Lower leg skin (tissue), 2 donors: ENCODE measurements around a stretch of chr9.

GRCh38 chr9:38621649-38621838 is 1.1 kb upstream of the ANKRD18A start:
- PRO-cap: no peak
- RAMPAGE, long total RNA, 2 experiments: no peak in any of the 2 experiments

- PRO-cap: no peak
- RAMPAGE, long total RNA, 2 experiments: no peak in any of the 2 experiments
Measured at GRCh38 chr9:39874108-39874289, 518.5 kb downstream of the SPATA31A1 start.

DNA sequence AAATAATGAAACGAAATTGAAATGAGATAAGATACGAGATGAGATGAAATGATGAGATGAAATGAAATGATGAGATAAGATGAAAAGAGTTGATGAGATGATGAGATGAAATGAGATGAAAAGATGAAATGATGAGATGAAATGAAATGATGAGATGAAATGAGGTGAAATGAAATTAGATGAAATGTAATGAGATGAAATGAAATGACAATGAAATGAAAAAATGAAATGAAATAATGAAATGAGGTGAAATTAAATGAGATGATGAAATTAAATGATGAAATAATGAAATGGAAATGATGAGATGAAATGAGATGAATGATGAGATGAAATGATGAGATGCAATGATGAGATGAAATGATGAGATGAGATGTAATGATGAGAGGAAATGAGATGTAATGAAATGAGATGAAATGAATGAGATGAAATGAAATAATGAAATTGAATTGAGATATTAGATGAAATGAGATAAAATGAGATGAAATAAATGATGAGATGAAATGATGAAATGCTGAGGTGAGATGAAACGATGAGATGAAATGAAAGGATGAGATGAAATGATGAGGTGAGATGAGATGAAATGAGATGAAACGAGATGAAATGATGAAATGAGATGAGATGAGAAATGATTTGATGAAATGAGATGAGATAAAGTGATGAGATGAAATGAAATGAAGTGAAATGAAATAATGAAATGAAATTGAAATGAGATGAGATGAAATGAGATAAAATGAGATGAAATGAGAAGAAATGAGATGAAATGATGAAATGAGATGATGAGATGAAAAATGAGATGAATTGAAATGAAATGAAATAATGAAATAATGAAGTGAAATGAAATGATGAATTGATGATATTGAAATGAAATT is 527.2 kb downstream of the FOXD4L6 start:
- PRO-cap: no peak
- RAMPAGE, long total RNA, 2 experiments: no peak in any of the 2 experiments

DNA sequence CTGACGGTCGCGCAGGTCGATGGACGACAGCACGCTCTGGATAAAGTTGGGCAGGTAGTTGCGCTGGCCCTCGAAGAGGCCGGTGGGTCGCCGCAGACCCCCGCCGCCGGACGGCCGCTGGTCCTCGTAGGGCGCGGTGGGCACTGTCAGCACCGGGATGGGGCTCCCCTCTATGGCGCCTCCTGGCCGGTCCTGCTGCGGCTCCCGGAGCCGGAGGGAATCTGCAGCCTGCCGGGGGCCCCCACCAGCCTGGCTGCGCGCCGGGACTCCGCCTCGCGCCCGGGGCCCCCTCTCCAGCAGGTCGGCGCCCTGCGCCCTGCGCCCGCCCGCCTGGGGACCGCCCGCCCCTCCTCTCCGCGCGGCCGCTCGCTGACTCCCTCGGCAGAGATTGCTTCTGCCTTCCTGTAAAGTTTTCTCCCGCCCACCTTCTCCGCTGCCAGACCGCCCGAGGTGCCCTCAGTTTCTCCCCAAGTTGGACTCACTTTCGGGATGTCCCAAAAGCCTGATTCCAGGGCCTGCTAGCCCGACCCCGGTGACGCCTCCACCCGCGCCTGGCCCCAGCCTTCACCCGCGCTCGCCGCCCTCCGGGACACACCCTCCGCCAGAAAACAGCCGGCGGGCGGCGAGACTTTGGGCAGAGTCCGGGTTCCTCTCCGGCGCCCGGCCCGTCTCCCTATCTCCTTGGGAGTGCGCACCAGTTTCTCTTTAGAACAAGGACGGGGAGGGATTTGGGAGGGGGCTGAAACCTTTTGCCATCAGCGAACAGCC is 54.0 kb downstream of the FOXD4L6 start:
- PRO-cap: unidirectional peak, minus-strand start at position 593 of the sequence
- RAMPAGE, long total RNA, 2 experiments: no peak in any of the 2 experiments

- PRO-cap: no peak
- RAMPAGE, long total RNA, 2 experiments: no peak in any of the 2 experiments
Measured at GRCh38 chr9:41266423-41267109, 77.4 kb upstream of the ZNG1F start.

DNA sequence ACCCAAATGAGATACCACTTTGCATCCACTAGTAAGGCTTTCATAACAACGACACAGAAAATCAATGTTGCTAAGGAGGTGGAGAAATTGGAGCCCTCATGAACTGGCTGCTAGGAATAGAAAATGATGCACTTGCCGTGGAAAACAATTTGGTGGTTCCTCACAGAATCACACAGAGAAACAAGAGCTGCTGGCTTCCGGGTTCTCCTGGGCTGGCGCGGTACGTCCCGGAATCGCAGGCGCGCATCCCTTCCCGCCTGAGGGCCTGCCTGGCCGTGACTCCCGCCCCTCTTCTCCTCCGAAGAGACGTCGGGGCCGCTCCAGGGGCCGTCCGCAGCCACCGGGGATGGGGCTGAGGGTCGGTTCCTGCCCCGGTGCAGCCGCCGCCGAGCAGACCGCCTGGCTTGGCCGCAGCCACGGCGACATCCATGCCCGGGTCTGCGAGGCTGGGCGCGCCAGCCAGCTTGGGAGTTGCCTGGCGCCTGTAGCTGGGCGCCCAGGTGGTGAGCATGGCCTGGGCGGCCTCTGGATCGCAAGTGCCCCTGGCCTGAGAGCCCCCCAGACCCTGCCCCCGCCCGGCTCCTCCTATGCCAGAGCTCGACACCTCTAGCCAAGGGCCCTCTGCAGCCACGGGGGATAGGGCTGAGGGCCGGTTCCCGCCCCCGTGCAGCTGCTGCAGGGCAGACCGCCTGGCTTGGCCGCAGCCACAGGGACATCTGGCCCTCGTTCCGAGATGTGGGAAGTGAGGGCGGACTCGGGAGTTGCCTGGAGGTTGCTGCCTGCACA is 83.9 kb upstream of the ZNG1F start:
- PRO-cap: no peak
- RAMPAGE, long total RNA, 2 experiments: no peak in any of the 2 experiments

- PRO-cap: no peak
- RAMPAGE, long total RNA, 2 experiments: no peak in any of the 2 experiments
Measured at GRCh38 chr9:42306614-42307099, 123.2 kb downstream of the SPATA31A6 start.

DNA sequence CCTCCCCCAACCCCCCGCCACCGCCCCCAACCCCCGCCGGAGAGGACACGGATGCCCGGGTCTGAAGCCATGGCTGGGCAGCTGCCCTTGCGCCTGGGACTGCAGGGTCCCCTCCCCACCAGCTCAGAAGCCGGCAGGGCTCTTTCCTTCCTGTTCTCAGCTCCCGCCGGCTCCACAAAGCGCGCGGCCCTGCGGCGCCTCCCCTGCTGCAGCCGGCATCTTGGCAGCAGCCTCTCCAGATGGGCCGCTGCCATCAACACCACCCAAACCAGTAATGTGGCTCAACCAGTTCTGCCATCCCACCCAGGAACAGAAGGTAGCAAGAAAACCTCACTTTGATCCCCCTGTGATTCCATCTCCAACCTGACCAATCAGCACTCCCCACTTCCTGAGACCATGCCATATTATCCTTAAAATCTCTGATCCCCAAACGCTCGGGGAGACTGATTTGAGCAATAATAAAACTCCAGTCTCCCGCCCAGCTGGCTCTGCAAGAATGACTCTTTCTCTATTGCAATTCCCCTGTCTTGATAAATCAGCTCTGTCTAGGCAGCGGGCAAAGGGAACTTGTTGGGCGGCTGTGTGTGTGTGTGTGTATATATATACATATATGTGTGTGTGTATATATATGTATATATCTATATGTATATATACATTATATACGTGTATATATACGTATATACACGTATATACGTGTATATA is 1674.8 kb downstream of the SPATA31A7 start:
- PRO-cap: unidirectional peak, minus-strand start at position 178 of the sequence
- RAMPAGE, long total RNA, 2 experiments: no peak in any of the 2 experiments

- PRO-cap: no peak
- RAMPAGE, long total RNA, 2 experiments: start-site peak on the minus strand in 1 of 2 experiments, at chr9:63385115-63385120 at its widest, 6 reads per replicate
Measured at GRCh38 chr9:63384673-63385402, 1900.2 kb downstream of the FOXD4L5 start.

DNA sequence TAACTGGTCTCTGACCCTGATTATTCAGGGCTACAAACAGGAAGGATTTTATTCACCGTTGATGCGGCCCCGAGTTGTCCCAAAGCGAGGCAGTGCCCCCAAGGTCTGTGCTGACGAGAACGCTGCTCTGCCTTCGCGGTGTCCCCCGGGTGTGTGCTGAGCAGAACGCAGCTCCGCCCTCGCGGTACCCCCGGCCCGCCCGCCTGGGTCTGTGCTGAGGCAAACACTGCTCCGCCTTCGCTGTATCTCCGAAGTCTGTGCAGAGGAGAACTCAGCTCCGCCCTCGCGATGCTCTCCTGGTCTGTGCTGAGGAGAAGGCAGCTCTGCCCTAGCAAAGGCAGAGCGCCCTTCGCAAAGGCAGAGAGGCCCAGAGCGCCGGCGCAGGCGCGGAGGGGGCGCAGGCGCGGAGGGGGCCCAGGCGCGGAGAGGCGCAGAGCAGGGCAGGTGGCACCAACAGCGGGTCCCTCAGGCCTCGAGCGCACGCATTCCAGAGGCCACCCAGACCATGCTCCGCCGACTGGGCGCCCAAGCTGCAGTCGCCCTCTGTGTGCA is 1503.6 kb downstream of the FOXD4L5 start:
- PRO-cap: no peak
- RAMPAGE, long total RNA, 2 experiments: no peak in any of the 2 experiments

DNA sequence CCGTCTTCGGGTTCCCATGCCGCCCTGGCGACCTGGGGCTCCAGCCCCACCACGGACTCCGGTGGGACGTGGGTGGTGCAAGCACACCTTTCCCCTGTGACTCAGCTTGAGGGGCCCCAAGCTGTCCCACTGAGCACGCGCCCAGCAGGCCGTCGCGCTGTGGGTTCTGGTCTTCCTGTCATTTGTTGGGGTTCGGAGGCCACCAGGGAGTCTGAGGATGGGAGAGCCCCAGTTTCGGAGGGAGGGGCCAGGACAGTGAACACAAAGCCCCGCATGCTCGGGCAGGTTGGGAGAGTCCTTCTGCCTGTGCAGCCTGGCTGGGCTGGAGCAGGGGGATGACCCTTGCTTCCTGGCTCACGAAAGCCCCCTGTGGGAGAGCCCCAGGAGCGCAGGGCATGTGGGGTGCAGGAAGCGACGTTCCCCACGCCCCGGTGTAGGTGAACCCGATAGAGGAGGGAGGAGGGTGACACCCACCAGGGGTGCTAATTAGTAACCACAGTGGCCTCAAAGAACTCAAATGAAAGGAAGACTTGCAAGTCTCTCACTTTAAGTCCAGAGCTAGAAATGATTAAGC is 1466.9 kb downstream of the FOXD4L5 start:
- PRO-cap: no peak
- RAMPAGE, long total RNA, 2 experiments: no peak in any of the 2 experiments

GRCh38 chr9:65676256-65676713 is 557 bp downstream of the ZNG1E start:
- PRO-cap: no peak
- RAMPAGE, long total RNA, 2 experiments: no peak in any of the 2 experiments

DNA sequence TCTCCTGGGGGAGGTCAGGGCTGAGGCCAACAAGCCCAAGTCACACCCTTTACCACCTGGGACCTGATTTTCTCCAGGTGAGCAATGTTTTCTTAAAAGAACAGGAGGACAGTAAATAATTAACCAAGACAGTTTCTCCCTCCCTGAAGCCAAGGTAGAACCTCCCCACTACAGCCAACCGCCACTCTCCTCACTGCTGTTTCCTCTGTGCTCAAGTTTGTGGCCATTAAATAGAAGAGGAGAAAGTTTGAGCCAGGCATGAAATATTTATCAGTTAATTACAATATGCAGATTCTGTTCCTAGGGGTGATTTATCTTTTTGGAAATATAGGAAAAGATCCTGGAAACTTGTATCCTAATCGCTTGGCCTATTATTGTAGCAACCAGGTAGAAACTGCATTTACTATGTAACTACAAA is 150.6 kb upstream of the ANKRD20A1 start:
- PRO-cap: no peak
- RAMPAGE, long total RNA, 2 experiments: no peak in any of the 2 experiments

- PRO-cap: no peak
- RAMPAGE, long total RNA, 2 experiments: no peak in any of the 2 experiments
Measured at GRCh38 chr9:68739464-68740220, 34.6 kb downstream of the PIP5K1B start.

DNA sequence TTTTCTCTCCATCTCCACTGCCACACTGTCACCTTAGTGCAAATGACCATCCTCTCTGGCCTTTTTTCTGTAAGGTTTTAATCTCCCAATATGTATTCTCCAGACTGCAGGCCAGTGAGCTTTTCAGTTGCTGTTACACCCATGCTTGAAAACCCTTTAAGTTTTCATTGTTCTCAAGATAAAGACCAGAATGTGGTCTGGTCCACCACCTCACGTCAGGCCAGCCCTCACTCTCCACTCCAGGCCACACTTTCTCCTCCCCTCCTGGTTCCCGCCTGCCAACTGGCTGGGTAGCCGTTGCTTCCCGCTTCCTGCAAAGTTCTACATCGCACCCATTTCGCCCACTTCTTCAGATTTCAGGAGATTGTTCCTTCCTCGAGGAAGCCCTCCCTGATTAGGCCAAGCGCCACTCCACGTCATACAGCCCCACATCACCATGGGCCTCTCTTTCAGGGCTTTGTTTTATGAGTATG is 455 bp upstream of the PABIR1 start:
- PRO-cap: no peak
- RAMPAGE, long total RNA, 2 experiments: no peak in any of the 2 experiments

- PRO-cap: no peak
- RAMPAGE, long total RNA, 2 experiments: no peak in any of the 2 experiments
Measured at GRCh38 chr9:68798320-68799033, 18.6 kb downstream of the PABIR1 start.

DNA sequence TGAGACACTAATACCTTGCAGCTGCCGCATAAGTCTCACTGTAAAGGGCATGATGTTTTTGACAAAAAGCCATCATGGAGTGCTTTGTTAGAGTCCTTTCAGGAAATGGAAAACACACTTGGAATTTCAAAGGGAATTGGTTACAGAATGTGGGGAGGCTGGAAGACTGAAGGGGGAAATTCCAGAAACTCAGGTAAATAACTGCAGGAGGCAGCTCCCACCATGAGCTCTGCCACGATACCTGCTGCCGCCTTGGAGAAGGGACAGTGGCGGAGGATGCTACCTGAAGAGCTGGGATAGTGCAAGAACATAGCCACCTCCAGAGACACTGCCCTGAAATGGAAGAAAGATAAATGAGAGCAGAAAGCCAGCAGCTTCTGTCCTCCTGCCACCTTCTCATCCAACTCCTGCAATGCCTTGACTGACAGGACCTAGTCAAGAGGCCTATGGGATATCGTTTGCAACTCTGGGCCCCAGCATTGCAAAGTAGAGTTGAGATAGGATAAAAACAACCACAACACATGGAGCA is 66.8 kb downstream of the PRKACG start:
- PRO-cap: no peak
- RAMPAGE, long total RNA, 2 experiments: no peak in any of the 2 experiments

DNA sequence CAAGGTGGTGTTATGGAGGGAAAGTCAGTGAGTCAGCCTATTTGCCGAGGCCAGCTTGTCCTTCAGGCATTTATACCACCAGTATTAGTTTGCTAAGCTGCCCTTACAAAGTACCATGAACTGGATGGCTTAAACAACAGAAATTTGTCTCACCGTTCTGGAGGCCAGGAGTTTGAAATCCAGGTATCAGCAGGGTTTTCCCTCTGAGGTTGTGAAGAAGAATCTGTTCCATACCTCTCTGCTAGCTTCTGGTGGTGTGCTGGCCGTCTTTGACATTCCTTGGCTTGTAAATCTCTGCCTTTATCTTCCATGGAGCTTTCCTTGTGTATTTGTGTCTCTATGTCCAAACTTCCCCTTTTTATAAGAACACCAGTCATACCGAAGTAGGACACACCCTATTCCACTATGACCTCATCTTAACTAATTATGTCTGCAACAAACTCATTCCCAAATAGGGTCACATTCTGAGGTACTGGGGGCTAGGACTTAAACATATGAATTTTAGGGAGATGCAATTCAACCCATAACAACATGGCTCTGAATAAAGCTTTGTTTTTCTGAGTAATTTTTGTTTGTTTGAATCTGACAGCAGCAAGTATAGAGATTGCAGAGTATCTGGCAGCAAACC is 38.3 kb downstream of the PRKACG start:
- PRO-cap: unidirectional peak, minus-strand start at position 323 of the sequence
- RAMPAGE, long total RNA, 2 experiments: start-site peak on the minus strand in 2 of 2 experiments, centred at positions 334 to 339 of the sequence, 15 to 25 reads per replicate

DNA sequence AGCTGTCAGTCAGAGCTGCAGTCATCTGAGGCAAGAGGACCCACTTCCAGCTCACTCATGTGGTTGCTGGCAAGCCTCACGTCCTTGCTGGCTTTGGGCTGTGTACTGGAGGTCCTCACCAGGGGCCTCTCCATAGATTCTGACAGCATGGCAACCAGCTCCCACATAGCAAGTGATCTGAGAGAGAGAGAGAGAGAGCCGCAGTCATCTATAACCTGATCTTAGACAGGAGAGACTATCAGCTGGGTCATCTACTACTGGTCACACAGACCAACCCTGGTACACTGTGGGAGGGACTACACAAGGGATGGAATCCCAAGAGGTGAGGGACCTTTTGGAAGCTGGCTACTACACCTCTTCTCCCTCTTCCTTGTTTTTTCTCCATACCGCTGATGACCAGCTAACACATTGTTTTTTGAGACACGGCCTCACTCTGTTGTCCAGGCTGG is 10.7 kb upstream of the PRKACG start:
- PRO-cap: unidirectional peak, plus-strand start at position 184 of the sequence
- RAMPAGE, long total RNA, 2 experiments: no peak in any of the 2 experiments

DNA sequence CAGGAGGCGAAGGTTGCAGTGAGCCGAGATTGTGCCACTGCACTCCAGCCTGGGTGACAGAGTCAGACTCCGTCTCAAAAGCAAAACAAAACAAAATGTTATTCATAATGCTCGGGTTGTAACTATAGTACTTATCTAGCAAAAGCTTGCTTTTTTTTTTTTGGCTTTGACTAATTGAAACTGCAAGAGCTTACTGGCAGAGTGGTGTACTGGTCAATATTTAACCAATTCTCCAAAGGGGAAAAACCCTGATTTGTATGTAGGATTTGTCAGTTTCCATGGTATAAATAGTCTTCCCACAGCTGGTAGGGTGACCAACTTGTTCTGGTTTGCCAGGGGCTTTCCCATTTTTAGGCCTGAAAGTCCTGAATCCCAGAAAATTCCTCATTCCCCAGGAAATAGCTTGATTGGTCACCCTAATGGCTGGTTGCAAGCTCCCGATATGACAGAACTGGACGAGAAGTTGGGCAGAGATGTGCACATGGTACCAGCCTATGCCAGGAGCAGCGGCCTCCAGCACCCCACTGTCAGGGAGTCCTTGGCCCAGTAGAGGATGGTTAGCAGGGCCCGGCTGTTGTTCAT is 58.0 kb downstream of the FXN start:
- PRO-cap: no peak
- RAMPAGE, long total RNA, 2 experiments: no peak in any of the 2 experiments